ENCODE results near the genes TMEM31, TMSB15C and ESX1.

GRCh38 chrX:102832710-102833207 lies 104.3 kb upstream of the RAB40AL start:
- RRBS, result no CpG with 5 or more reads among the region's 5 CpGs

- RRBS, result no CpG with 5 or more reads among the region's 3 CpGs
Observed at GRCh38 chrX:102914862-102915518, 22.1 kb upstream of the RAB40AL start.

DNA sequence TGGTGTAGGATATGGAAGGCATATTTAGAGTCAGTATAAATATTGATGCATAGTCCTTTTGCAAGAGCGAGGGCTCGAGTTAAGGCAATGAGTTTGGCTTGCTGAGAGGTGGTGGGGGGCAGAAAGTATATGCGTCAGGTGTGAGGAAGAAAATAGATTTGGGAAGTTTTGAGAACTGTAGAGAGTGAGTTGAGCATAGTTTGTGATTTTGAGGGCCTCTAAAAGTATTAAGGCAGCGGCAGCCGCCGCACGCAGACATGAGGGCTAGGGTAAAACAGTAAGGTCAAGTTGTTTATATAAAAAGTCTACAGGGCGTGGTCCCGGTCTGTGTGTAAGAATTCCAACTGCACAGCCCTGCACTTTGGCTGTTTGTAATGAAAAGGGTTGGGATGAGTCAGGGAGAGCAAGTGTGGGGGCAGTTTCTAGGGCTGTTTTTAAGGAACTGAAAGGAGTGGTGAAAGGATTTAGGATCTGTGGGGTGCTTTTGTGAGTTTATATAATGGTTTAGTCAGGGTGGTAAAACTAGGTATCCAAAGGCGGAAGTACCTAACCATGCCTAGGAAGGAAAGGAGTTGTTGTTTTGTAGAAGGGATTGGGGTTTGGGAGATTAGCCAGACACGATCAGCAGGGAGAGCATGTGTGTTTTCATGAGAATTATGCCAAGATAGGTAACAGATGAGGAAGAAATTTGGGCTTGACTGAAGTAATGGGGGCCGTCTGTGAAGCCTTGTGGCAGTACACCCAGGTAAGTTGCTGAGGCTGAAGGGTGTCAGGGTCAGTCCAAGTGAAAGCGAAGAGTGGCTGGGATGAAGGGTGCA lies 55.0 kb downstream of the BEX3 start:
- RRBS, result no CpG with 5 or more reads among the region's 13 CpGs

DNA sequence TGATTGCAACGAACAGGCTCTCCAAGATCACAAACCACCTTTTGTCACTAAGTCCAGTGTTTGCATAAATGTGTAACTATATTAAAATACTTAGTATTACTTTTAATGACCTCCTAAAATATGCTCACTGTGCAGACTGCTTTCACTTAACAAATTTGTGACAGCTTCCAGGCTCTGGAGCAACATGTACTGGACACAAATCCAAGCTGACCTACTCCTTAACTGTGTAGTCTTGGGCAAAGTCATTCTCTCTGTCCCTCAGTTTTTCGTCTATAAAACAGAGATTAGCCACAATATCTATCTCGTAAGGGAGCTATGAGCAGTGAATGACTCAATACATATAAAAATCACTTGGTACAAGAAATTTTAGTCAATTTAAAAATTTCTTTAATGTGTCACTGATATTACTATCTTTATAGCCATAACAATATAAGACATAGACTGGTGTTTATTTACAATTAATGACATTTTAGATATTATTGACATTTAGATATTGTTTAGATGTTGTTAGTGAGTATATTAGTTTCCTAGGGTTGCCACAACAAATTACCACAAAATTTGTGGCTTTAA lies 20.5 kb upstream of the RAB40A start:
- RRBS, result no CpG with 5 or more reads among the region's 3 CpGs

- RRBS, result no CpG with 5 or more reads among the region's 14 CpGs
Observed at GRCh38 chrX:103679217-103680028, 7.1 kb downstream of the MORF4L2 start.

DNA sequence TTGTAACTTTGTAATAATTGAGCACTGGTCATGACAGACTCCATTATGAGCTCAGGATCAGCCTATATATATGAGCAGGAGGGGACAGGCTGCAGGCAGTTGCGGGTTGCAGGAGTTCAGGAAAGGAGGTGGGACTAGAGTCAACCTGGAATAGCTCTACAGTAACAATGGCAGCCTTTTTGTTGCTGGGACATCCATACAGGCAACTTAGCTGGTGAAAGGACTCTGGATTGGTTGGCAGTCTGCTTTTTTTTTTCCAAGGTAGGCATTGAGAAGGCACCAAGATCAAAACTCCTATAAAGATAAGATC lies at the start of gene TMEM31:
TMEM31 (plus strand) TSS at position 94 of the 310 bp plus-strand sequence.
- RRBS, result no CpG with 5 or more reads among the region's 1 CpG

DNA sequence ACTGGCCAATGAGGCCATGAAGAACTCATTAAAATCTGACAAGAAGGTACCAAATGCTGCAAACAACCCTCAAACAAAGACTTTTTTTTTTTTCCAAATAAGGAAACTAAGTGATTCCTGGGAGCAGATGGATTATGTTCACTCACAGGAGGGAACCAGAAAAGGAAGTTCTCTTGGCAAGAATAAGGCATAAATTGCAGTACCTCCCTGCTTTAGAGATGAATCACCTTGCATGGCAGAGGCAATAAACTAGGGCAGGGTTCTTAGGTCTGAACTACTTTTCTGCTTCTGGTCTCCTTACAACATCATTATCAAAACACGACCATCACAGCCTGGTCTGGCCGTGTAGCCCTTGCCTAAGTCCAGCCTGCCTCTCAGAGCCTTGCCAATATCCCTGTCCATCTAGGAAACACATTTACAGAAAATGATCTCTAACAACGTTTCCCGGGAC lies 6.2 kb downstream of the TMEM31 start:
- RRBS, result no CpG with 5 or more reads among the region's 4 CpGs

GRCh38 chrX:104076053-104076659 lies at the start of gene TMSB15C:
TSS of gene TMSB15C (minus strand) at chrX:104076236.
- RRBS, result no CpG with 5 or more reads among the region's 33 CpGs

- RRBS, result 0% methylated on average over 1 of the region's 27 CpGs
Observed at GRCh38 chrX:104165821-104166381, 352 bp upstream of the FAM199X start.

DNA sequence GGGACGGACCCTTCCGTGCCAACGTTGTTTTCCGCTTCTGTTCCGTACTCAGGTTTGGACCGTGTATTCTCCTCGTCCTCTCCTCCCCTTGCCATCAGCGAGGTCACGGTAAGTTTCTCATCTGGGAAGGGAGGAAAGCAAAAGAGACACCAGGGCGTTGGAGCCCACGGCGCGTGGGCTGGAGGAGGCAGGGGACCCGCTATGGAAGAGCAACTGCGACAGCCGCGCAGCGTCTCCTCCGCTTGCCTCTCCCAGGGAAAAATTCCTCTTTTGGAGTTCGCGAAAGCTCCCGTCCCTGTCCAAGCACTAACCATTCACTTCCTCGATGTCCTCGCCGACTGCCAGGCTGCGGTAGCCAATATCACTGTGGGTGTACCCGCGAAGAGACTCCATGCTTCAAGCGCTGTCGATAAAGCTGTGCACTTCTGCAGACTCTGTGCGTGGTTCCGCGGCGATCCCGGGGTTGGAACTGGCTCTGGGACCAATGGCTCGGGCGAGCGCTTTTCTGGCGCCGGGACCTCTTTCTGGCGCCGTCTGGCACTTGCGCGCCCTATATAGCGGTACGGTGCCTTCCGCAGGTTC lies at the start of gene ESX1:
ESX1 (minus strand) TSS at position 477 of the 582 bp plus-strand sequence.
- RRBS, result 2% methylated on average over 6 of the region's 47 CpGs

GRCh38 chrX:105822921-105823441 lies 642 bp downstream of the NRK start:
- RRBS, result 0% methylated on average over 2 of the region's 34 CpGs

DNA sequence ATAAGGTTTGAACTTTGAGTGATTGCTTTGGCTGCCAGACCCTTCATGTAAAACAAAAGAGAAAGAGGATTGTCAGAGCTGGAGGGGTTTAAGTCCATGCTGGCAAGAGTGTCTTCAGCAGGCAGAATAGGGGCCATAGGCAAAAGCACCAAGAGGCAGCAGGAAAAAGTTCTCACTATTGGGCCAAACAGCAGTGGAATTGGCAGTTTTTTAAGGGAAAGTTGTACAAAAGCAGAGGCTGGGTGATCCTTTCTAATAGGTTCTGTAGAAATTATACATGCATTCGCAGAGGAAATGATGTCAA lies 305 bp upstream of the SERPINA7 start:
- RRBS, result no CpG with 5 or more reads among the region's 1 CpG

DNA sequence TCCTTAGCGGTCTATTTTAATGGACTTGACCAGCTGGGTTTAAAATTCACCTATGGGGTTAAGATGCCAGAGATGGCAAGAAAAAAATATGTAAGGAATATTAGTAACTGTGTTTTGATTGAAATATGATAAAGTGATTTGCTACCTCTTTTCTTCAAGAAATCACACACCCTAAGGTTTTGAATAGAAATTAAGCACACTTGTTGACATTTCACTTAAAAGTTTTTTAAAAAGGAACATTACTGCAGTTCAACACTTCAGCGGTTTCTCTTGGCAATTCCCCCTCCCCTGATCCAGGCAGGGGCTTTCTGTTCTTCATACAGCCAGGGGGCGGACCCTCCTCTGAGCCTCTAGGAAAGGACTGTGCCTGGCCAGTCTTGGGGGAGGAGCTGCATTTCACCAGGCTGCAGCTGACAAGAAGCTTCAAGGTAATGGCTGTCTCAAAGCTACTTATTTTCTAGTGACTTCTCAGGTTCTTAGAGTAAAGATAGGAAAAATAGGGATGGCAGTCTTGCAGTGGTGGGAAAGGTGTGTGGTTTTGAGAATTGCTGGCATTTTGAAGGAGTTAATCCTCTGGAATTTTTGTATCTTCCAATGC lies 33.3 kb downstream of the PWWP3B start:
- RRBS, result no CpG with 5 or more reads among the region's 3 CpGs

DNA sequence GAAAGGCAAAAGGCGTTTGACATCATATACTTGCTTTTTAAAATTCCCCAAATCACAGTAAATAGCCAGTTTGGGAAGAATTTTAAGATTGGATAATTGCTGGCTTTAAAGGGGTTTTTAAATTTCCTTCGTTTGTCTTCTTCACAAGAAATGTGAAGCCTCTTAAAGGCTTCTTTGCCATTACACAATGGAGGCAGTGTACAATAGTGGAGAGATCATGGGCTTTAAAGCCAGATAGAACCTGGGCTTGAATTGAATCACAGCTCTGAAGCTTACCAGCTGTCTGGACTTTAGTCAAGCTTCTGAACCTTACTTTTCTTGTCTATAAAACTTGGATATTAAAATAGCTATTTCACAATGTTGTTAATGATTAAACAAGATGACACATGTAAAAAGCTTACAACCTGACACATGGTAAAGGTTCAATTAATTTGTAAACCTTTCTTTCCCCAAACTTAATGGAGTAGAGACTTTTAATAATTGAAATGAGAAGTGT lies 21.9 kb upstream of the TBC1D8B start:
- RRBS, result no CpG with 5 or more reads among the region's 2 CpGs

GRCh38 chrX:106903946-106904227 lies 746 bp upstream of the RIPPLY1 start:
- RRBS, result no CpG with 5 or more reads among the region's 2 CpGs

DNA sequence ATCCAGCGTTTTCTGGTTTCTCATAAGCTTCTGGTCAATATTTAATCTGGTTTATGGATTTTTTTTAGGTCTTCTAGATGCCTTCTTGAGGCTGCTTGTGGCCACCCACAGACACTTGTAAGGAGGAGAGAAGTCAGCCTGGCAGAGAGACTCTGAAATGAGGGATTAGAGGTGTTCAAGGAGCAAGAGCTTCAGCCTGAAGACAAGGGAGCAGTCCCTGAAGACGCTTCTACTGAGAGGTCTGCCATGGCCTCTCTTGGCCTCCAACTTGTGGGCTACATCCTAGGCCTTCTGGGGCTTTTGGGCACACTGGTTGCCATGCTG lies 7.7 kb downstream of the CLDN2 start:
- RRBS, result no CpG with 5 or more reads among the region's 2 CpGs

DNA sequence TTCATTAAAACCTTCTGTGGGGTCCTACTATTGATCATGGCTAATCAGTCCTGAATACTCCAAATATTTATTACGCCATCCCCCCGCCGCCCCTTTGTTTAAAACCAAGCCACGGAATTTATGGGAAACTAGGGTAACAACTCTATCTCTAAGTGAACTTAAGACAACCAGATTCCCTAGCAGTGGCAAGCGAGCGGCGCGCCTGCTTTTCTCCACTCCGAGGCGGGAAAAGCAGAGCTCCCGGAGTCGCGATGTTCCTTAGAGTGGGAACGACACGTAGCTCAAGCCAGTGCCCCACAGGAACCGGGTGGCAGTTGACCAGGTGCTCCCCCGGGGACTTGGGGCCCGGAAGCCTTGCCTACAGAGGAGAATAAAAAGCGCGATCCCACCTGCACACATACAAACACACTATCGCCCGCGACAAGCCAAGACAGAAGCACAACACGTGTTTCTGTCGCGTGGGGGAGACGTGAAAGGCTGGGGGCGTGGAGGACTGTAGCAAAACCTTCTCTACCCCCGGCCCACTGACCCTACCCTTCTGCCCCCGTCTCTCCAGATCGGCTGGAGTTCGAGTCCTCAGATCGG lies 531 bp downstream of the NUP62CL start:
- RRBS, result 2% methylated on average over 7 of the region's 33 CpGs